Cytotoxic T cell (primary cell): Measurements from ENCODE around the gene PDIA5.

GRCh38 chr3:122767982-122768469 lies 25.6 kb downstream of the HSPBAP1 start:
- PRO-cap, 2 experiments, result no peak in any of the 2 experiments

- PRO-cap, 2 experiments, result no peak in any of the 2 experiments
Observed at GRCh38 chr3:122782796-122783093, 10.9 kb downstream of the HSPBAP1 start.

DNA sequence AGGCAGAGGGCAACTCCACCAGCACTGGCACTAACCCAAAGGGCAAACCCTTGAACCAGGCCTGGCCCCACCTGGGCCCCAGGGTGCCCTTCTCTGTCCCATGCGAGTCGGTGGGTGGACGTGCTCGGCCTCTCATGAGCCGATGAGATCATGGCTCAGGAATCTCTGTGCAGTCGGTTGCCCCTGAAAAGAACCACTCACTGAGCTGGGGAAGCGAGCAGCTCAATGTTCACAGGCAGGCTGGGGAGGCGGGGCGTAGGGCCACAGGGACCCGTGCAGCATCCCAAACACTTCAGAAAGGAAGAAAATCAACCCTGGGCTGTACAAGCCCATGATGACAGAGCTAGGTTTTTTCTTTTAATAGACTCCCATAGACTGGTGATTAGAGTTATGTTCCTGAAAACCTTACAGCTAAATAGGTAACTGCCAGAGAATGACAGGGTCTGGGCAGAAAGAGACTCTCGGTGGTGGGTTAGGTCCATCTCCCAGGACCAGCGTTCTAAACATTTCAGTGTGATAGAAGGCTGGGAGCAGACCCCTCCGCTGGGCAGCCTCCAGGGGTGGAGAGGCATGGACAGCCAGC lies 49.3 kb downstream of the SEMA5B start:
- PRO-cap, 2 experiments, result no peak in any of the 2 experiments

GRCh38 chr3:123058627-123059018 lies 8.2 kb upstream of the PDIA5 start:
- PRO-cap, 2 experiments, result no peak in any of the 2 experiments

- PRO-cap, 2 experiments, result peak in 2 of 2 experiments; most common plus-strand start chr3:123067025 (in 2)
Observed at GRCh38 chr3:123066630-123067971, at the start of gene PDIA5. Gene PDIA5 (plus strand): TSS chr3:123067025.

- PRO-cap, 2 experiments, result no peak in any of the 2 experiments
Observed at GRCh38 chr3:123129565-123129959, 62.7 kb downstream of the PDIA5 start.

- PRO-cap, 2 experiments, result peak in 2 of 2 experiments; most common plus-strand start chr3:123202209 (in 1); most common minus-strand start chr3:123202256 (in 1)
Observed at GRCh38 chr3:123202082-123202666, 431 bp downstream of the SEC22A start.

DNA sequence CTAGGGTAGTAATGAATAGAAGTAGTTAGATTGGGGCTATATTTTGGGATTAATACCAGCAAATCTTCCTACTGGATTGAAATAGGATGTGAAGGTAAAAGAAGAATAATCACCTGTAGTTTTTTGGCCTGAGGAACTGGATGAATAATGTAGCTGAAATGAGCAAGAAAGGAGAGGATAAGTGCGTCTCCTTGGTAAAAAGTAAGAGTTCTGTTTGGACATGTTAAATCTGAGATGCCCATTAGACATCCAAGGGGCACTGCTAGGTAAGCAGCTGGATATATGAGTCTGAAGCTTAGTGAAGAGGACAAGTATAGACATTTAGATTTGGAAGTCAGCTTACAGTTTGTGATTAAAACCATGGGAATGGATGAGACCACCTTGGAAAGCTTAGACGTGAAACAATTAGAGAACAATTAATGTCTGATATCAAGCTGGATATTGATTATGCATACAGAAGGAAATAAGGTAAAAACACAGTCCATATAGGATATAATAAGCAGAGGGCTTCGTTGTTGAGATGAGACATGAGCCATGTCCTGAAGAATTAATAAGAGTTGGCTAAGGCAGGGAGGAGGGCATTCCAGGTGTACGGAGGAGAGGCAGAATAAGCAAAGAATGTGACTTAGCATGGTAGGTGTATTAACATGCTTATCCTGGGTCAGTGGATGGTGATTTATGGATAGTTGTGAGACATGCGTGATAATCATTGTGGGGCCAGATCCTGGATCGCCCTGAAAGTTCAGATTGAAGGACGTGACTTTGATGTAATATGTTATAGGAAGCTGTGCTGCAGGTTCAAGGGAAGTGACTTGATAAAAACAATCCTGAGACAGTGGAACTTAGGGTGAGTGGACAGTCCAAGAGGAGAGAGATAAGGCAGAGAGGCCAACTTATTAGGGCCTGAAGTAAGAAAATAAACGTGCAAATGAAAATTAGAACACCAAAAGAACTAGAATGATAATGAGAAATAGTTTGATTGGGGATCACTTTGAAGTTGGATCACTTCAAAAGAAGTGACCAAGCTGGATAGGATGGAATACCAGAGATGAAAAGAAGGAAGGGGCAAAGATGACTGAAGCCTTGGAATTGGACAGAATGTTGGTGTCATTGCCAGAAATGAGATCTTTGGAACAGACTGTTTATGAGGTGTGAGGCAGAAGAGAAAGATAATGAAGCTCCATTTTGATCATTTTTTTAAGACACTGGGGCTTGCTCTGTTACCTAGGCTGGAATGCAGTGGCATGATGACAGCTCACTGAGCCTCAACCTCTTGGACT lies 9.0 kb downstream of the SEC22A start:
- PRO-cap, 2 experiments, result peak in 1 of 2 experiments; most common plus-strand start position 827 of the sequence (in 1)

- PRO-cap, 2 experiments, result no peak in any of the 2 experiments
Observed at GRCh38 chr3:123346610-123347281, 102.1 kb downstream of the ADCY5 start.

- PRO-cap, 2 experiments, result no peak in any of the 2 experiments
Observed at GRCh38 chr3:123401759-123402548, 46.9 kb downstream of the ADCY5 start.

DNA sequence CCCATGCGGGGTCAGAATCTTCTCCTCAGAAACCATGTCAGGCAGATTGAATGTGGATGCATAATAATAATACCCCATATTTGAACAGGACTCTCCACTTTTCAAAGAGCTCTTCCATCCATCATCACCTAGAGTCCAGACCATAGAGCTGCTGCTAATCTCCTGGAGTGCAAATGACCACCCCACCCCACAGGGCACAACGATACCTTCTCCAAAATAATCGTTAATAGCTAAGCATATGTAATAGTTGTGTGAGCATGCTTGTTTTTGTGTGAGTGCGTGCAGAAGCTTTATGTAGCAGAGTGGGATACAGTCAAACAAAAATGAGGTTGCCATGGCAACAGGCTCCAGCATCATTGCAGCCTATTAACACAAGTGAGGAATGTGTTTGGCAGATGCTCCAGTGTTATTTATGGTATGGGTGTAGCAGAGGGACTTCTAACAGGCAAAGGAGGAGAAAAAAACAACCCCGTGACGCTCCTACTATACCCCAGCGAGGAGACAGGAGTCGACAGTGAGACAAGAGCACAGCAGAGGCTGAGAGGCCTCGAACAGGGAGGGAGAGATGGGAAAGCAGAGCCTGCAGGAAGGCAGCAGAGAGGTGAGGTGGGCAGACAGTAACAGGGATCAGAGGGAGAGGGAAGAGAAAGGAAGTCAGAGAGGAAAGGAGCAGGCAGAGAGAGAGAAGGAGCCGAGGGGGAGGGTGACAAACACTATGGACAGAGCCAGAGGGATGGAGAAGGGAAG lies 4.9 kb downstream of the ADCY5 start:
- PRO-cap, 2 experiments, result no peak in any of the 2 experiments

- PRO-cap, 2 experiments, result no peak in any of the 2 experiments
Observed at GRCh38 chr3:123613989-123614554, 29.2 kb upstream of the HACD2 start.

DNA sequence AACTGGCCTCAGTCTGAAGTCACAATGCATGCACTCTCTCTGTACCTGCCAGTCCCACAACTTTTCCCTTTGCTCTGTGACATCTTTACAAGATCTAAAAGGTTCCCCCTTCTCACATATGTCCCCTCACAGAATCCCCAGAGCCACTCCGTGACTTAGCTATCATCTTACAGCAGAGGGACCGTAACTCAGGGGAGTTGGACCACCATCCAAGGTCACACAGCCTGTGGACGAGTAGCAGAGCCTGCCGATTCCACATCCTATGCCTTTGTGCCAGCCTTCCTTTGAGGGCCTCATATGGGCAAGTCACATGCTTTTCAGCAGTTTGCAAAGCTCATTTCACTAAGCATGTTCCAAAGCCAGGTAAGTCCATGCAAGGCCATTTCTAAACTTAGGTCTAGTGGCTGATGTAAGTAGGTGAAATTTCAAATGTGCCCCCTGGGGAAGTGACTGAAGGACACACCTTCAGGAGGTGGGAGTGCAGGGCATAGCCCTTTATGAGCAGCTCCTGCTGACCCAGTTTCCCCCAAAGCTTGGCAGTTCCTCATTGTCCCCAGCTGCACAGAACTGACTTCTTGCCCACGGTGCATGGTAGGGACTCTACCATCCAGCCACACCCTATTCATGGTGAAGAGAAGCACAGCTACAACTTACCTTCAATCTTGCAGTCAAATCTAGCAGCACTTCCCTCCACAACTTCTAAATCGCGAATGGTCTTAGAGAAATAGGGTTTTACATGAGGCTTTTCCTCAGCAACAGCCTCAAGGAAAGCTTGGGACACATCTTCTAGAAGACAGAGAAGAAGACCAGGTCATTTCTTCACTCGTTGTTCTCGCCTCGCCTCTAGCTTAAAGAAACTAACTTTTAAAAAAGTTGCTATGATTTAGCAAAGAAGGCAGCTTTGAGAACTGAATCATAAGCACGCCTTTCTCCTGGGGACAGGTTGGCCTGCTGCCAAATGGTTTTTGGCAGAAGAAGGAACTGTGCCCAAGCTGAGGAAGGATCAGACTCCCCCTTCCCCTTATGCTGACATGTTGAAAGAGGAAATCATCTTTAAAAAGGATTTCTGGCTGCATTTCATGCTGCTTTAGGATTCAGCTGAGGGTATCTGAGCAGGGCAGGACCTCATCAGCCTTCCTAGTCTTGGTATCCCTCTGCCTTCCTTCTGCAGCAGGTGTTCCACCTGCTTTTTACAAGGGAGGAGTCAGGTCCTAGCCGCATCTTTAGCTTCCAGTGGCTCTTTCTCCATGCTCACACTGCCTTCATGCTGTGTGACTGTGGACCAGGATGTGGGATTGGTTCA lies 33.6 kb upstream of the HACD2 start:
- PRO-cap, 2 experiments, result no peak in any of the 2 experiments

DNA sequence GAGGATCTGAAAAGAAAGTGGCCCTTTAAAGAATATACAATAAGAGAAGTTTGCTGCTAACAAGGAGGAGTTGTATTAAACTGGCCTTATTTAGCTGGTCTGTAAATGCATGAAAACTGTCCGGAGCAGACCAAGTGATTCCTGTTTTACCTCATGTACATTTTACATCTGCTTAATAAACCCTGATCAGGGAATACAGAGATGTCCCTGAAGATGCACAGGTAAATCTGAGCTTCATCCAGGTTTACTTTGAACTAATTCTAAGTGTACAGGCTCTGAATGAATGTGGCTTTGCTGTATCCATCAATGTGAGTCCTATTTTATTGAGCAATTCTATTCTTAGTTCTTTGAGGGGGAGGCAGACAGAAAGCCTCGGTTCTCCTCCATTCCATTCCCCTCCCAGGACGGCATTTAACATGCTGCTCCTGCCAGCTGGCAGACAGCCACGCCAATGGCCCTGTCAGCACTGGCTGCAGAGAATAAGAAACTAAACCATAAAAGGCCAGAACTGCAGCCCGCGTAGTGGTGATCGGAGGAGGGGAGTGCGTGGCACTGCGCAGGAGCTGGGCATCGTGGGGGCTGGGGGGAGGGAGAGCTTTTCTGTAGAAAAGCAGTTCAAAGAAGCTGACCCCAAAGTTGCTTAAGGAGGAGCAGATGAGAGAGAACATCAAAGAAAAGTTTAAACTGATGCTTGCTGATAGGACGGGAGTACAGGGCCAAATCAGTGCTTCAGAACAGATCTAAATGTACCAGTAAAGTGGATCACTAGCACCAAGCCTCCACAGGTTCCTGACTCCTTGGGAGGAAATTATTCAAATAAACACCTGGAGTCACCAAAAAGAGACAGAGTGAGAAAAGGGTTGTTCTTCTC lies 76.0 kb upstream of the HACD2 start:
- PRO-cap, 2 experiments, result no peak in any of the 2 experiments

GRCh38 chr3:123679915-123680483 lies 95.1 kb upstream of the HACD2 start:
- PRO-cap, 2 experiments, result no peak in any of the 2 experiments

- PRO-cap, 2 experiments, result no peak in any of the 2 experiments
Observed at GRCh38 chr3:123750621-123751406, 133.3 kb downstream of the MYLK start.

DNA sequence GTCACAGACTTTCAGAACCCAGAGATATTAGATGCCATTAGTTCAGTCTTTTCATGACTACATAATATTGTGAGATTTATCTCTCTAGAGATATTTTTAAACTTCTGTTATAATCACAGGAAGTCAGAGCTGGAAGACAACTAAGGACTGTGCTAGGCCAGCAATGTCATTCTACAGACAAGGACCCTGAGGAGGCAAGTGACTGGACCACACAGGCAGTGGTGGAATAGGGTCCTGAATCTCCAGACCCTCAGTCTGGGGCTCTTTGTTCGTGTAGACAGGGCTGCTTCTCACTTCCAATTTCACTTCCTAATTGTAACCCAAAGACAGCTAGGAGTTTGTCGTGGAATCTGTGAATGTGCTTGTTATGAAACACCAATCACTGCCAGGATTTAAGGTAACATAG lies 123.9 kb downstream of the KALRN start:
- PRO-cap, 2 experiments, result no peak in any of the 2 experiments

DNA sequence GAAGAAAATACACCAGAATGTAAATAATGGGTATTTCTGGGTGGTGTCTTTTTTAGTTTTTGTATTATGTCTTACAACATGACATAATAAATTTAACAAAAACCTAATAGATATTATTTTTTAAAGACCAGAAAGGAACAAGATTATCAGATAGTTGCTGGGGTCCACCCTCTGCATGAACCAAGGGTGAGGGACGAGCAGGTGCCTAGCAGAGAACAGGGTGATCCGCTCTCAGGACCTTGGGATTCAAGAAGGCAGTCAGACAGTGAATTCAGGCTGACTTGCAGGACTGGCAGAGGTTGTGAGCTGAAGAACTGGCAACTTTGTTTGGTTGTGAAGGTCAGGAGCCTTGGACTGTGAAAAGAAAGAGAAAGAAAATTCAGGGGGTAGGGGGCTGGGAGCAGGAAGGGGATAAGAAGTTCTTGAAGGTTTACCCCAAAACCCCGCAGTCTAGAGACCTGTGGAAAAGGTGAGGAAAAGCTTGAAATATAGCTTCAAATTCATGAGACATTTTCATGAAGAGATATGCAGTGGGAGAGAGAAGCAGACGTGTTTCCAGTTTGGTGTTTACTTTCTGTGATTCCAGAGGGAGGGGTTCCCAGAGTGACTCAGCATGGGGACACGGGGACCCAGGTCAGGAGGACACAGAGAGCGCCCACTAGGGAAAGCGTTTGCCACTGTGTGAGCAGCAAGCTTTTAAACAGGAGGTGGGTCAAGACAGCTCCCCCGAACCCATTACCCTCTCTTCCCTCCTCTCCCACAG lies 217.3 kb upstream of the UMPS start:
- PRO-cap, 2 experiments, result no peak in any of the 2 experiments

DNA sequence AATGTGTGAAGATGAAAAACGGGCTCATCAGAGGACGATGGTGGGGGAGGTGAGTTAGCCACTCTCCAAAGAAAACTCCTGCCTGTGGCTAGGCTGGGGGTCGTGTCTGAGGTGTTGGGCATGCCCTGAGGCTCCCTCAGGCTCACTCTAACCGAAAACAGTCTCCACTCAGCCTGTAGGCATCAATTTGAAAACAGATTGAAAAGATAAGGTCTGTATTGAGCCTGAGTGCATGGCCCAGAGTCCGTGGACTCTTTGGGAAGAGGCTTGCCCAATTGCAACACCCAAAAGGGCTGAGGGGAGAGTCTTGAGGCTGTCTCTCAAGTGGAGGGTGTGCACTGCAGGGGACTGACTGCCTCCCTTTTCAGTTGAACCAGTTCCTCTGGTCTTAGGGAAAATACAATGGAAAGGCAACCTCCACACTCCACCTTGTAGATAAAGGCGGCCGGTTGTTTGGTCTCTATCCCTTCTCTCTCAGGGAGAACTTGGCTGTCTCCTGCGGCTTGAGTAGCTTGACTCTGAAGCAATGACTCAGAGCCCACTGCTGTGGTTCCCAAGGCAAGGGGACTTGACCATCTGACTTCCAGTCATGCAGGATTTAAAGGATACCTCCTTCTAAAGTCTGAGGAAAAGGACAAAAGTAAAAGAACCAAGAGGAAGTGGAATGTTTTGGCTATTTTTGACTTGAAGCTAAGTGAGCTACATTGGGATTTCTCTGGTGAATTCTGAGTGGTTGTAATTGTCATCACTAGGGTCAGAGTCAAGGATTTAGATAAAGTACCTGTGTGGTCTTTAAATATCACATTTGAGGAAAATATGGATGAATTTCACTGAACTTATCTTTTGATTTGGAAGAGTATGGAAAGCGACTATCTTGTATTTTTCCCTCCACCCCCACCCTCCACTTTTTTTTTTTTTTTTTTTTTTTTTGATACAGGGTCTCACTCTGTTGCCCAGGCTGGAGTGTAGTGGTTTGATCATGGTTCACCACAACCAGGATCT lies 143.2 kb upstream of the UMPS start:
- PRO-cap, 2 experiments, result no peak in any of the 2 experiments

- PRO-cap, 2 experiments, result no peak in any of the 2 experiments
Observed at GRCh38 chr3:124592405-124593251, 137.6 kb upstream of the UMPS start.